Metastatic Breast Carcinoma in the Brain (tissue), 10 donors: ENCODE measurements around a stretch of chr6.

- PRO-cap, 10 experiments, result no peak in any of the 10 experiments
These were observed 11.0 kb downstream of the FAM120B start for GRCh38 chr6:170317388-170318105.

- PRO-cap, 10 experiments, result peak in 1 of 10 experiments; most common plus-strand start chr6:170371897 (in 1)
These were observed 65.0 kb downstream of the FAM120B start for GRCh38 chr6:170371414-170372003.

DNA sequence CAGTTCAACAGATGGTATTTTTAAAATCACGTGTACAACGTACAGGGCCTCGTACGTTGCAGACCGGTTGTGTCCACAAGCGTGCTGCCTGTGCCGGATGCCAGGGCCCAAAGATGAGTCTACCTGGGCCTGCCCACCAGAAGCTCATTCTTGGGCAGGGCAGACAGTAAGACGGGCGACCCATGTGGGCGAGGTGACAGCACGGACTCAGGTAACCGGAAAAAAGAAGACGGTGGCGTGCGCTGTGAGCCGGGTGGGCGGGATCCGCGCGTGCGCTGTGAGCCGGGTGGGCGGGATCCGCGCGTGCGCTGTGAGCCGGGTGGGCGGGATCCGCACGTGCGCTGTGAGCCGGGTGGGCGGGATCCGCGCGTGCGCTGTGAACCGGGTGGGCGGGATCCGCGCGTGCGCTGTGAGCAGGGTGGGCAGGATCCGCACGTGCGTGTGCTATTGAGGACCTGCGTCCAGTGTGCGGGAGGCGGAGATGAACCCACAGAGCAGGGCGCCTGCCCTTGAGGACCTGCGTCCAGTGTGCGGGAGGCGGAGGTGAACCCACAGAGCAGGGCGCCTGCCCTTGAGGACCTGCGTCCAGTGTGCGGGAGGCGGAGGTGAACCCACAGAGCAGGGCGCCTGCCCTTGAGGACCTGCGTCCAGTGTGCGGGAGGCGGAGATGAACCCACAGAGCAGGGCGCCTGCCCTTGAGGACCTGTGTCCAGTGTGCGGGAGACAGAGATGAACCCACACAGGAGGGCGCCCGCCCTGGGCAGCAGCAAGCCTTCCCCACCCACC is 114.8 kb downstream of the FAM120B start:
- PRO-cap, 10 experiments, result no peak in any of the 10 experiments